Peritoneum (tissue), 1 donor: ENCODE results near the genes RDH16 and GPR182.

- PRO-cap: no peak
Observed at GRCh38 chr12:56193090-56193402, 3.8 kb upstream of the SMARCC2 start.

DNA sequence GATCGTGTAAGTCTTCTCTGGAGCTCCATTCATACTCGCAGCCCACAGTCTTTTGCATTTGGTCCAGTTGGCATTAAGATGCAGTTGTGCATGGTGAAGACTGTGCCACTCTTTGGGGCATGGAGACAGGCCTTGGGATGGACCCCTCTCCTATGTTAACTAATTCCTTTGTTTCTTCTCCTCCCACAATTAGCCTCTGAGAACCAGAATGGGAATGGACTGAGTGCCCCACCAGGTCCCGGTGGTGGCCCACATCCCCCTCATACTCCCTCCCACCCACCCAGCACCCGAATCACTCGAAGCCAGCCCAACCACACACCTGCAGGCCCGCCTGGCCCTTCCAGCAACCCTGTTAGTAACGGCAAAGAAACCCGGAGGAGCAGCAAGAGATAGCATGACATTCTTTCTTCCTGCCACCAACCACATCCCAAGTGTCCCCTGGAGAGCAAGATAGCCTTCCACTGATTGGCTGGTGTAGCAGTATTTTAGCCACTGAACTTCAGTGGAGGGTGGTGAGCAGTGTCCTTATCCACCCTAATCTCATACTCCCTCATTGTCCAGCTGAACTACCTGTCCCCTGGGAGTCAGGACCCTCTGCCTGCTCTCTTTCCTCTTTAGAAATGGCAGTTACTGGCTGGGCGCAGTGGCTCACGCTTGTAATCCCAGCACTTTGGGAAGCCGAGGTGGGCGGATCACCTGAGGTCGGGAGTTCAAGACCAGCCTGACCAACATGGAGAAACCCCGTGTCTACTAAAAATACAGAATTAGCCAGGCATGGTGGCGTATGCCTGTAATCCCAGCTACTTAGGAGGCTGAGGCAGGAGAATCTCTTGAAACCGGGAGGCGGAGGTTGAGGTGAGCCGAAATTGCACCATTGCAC is 790 bp upstream of the SLC39A5 start:
- PRO-cap: no peak

- PRO-cap: no peak
Observed at GRCh38 chr12:56315264-56315800, 456 bp downstream of the CNPY2 start.

GRCh38 chr12:56611709-56612410 is 18.3 kb downstream of the BAZ2A start:
- PRO-cap: no peak

DNA sequence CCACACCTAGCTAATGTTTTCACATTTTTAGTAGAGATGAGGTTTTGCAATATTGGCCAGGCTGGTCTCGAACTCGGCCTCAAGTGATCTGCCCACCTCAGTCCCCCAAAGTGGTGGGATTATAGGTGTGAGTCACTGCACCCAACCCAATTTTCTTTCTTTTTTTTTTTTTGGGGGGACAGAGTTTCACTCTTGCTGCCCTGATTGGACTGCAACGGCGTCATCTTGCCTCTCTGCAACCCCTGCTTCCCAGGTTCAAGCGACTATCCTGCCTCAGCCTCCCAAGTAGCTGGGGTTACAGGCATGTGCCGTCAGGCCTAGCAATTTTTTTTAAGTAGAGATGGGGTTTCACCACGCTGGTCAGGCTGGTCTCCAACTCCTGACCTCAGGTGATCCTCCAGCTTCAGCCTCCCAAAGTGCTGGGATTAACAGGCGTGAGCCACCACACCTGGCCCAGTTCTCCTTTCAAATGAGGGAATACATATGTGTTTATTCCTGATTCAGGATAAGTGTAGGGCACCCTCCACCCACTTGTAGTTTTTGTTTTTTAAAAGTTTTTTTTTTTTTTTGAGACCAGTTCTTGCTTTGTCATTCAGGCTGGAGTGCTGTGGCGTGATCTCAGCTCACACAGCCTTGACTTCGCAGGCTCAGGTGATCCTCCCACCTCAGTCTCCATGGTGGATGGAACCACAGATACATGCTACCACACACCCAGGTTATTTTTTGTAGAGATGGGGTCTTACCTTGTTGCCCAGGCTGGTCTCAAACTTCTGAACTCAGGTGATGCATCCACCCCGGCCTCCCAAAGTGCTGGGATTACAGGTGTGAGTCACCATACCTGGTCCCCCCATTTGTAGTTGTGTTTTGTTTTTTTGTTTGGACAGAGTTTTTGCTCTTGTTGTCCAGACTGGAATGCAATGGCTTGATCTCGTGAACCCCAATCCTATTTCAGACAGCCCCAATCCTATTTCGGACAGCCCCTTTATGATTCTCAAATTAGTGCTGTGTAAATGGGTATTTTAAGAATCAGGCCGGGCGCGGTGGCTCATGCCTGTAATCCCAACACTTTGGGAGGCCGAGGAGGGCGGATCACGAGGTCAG is 7.5 kb downstream of the PTGES3 start:
- PRO-cap: no peak

GRCh38 chr12:56715492-56716471 is 9.3 kb downstream of the NACA start:
- PRO-cap: no peak

DNA sequence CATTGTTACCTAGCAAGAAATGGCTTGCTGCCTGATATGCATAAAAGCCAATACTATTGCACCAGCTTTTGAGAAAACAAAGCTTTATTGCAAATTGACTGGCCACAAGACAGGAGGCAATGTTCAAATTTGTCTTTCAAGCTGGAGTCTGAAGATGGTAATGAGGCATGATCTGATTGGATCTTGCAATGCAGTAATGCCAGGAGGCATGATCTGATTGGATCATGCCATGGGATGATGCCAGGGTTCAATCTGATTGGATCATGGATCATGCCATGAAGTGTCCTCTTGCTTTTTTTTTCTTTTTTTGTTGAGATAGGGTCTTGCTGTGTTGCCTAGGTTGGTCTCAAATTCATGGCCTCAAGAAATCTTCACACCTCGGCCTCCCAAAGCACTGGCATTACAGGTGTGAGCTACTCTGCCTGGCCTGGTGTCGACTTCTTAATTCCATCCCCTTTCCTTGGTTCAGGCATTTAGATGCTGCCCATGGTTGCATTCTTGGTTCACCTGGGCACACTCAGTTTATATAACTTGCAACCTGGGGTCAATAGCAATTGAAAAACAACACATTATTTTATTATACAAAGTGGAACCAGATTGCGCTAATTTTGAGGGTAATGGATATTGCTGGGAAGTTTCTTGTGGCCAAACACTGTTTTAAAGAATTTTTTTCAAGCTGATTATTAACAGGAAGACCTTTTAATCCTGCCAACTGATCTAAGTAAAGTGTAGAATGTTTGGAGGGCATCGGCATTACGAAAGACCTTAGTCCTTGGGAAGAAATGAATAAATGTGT is 38.8 kb downstream of the HSD17B6 start:
- PRO-cap: no peak

- PRO-cap: no peak
Observed at GRCh38 chr12:56803747-56804045, 40.6 kb downstream of the HSD17B6 start.

DNA sequence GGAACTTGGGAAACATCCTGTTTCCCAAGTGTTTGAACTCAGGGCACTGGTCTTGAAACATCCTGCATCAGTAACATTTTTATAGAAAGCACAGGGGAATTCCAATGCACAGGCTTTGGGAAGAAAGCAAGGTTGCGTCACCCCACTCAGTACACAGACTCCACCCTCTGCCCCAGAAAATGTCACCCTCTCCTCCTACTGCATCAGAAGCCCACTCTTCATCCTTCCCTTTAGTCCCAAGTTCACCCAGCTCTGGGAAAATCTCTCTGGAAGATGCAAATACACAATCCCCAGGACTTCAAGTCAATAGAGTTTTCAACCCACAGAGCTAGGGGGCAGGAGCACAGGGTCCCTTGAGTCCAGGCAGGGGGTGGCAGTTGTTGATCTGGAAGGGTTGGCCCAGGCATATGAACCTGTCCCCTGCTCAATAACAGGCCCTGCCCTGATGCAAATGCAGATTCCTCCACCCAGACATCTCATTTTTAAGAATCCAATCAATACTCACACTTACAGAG is 1.7 kb downstream of the RDH16 start:
- PRO-cap: no peak

- PRO-cap: no peak
Observed at GRCh38 chr12:56956960-56958158, at the start of gene RDH16. Gene RDH16, minus strand, starts transcription at chr12:56957608.

- PRO-cap: no peak
Observed at GRCh38 chr12:56987475-56987942, 6.8 kb upstream of the GPR182 start.

- PRO-cap: no peak
Observed at GRCh38 chr12:56994079-56994797, at the start of gene GPR182. Gene GPR182, plus strand, starts transcription at chr12:56994492.

GRCh38 chr12:57094456-57095330 is 5.8 kb downstream of the NAB2 start:
- PRO-cap: no peak

DNA sequence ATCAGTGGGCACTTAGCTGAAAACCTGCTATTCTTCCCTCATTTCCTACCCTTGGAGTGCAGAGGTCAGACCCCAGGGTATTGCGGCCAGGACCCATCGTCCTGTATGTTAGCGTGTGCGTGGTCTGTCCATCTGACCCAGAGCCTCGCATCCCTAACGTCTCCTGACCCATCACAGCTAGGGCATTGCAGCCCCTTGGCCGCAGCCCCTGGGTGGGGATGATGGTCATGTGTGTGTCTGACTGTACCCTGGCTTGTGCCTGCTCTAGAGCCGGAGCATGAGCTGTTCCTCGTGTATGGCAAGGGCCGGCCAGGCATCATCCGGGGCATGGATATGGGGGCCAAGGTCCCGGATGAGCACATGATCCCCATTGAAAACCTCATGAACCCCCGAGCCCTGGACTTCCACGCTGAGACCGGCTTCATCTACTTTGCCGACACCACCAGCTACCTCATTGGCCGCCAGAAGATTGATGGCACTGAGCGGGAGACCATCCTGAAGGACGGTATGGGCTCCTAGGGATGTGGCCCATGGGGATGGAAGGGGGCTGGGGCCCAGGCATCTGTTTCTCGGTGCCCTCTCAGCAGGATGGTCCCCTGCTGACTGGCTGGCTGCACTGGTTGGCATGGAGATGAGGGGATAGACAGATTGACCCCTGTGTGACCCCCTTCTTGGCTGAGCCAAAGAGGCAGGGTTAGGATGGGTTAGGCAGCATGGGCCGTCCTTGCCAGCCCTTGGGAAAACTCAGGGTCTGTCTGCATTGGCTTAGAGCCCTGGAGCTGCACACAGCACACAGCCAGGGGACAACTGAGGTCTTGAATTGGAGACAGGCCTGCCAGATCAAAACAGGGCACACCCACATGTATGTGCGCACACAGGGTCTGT is 30.1 kb downstream of the LRP1 start:
- PRO-cap: no peak

DNA sequence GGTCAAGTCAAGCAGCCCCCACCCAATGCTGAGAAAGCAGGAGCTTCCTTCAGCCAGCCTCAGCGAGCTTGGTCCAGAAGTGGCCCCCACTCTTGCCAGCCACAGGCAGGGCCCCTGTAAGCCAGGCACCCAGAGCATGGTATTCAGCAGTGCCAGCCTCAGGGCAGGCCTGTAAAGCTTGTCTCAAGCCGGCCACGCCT is 40.2 kb downstream of the LRP1 start:
- PRO-cap: no peak

- PRO-cap: no peak
Observed at GRCh38 chr12:57177372-57177638, 39.3 kb upstream of the NXPH4 start.

GRCh38 chr12:57184588-57185242 is 31.9 kb upstream of the NXPH4 start:
- PRO-cap: no peak

DNA sequence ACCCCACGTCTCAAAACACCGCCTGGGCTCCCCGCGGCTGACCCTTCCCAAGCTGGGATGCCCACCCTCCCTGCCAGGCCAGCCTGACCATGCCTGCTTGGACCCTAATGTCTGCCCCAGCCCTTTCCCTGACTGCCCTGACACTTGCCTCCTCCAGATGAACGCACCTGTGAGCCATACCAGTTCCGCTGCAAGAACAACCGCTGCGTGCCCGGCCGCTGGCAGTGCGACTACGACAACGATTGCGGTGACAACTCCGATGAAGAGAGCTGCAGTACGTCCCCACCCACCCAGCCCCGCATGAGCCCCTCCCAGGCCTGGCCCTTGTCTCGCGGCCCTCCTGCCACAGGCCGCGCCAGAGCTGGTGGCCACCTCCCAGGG is 14.3 kb upstream of the NXPH4 start:
- PRO-cap: no peak

GRCh38 chr12:57204410-57205035 is 12.1 kb upstream of the NXPH4 start:
- PRO-cap: no peak

GRCh38 chr12:57206257-57206871 is 10.2 kb upstream of the NXPH4 start:
- PRO-cap: no peak